Measurements from ENCODE around the gene NGEF.

GRCh38 chr2:232418519-232419275, 12.1 kb downstream of the ALPG start:
- PRO-cap: no peak

GRCh38 chr2:232549999-232550240, 437 bp downstream of the TIGD1 start:
- PRO-cap: no peak

GRCh38 chr2:232624191-232625159, 8.9 kb upstream of the EFHD1 start:
- PRO-cap: no peak

GRCh38 chr2:232698511-232698883, 1.4 kb downstream of the GIGYF2 start:
- PRO-cap: no peak

DNA sequence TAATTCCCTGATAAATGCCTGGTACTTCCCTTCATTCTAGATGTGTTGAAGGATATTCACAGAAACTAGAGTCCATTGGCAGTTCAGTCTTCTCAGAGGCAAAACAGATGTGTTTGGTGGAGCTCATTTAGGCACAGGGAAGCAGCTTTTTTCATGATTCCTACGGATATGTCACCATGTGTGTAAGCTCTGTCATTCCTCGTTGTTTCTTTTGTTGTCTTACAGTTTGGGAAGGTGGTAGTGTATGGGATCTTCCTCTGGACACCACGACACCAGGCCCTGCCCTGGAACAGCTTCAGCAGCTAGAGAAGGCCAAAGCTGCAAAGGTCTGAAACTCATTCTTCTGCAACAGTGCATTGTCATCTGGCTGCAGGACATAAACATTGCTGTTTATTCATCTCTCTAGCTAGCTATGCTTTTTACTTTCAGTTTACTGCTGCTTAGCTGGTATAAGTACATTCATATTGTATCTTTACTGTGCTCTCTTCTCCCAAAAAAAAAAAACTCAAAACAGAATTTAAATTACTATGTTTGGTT, 39.1 kb upstream of the KCNJ13 start:
- PRO-cap: no peak

DNA sequence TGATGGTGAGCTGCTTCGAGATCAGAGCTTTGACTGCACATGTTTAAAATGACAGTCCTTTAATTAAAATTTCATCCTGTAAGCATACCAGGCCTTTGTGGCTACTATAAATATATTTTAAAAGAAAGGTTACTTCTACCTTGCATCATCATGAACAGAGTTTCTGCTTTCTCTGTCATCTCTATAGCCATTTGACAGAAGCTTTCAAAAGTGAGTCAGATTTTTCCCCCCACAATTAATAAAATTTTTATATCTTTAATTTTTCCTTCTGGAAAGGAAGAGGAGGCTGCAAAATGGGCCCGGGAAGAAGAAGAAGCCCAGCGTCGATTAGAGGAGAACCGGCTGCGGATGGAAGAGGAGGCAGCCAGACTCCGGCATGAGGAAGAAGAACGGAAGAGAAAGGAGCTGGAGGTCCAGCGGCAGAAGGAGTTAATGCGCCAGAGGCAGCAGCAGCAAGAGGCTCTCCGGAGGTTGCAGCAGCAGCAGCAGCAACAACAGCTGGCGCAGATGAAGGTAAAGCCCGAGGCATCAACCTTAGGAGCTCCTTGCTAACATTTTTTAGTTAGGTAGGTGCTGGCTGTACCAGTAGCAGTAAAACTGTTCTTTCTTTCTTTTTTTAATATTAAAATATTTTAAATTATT, 37.4 kb upstream of the SNORC start:
- PRO-cap: no peak

GRCh38 chr2:233013029-233013465, at the start of gene NGEF:
NGEF (minus strand) TSS chr2:233013256.
- PRO-cap: no peak

DNA sequence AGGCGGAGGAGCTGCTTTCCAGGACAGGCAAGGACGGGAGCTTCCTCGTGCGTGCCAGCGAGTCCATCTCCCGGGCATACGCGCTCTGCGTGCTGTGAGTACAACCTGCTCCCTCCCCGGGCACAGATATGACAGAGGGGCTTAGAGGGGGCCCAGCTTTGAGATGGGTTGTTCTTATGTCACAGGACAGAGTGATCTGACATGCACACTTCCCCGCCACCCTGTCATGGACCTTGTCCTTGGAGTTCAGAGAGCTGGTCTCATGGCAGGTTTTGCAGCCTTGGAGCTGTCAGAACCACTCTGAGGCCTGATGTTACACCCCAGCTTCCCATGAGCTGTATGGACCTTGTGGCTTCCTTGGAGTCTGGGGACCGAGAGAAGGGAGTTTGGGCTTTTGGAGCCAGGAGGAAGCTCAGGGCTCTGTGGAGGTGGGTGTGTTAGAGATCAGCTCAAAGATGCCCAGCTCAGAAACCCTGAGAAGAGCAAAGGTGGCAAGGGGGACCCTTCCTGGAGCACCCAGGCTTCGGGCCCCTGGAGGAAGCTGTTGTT, 451 bp downstream of the INPP5D start:
- PRO-cap: no peak

DNA sequence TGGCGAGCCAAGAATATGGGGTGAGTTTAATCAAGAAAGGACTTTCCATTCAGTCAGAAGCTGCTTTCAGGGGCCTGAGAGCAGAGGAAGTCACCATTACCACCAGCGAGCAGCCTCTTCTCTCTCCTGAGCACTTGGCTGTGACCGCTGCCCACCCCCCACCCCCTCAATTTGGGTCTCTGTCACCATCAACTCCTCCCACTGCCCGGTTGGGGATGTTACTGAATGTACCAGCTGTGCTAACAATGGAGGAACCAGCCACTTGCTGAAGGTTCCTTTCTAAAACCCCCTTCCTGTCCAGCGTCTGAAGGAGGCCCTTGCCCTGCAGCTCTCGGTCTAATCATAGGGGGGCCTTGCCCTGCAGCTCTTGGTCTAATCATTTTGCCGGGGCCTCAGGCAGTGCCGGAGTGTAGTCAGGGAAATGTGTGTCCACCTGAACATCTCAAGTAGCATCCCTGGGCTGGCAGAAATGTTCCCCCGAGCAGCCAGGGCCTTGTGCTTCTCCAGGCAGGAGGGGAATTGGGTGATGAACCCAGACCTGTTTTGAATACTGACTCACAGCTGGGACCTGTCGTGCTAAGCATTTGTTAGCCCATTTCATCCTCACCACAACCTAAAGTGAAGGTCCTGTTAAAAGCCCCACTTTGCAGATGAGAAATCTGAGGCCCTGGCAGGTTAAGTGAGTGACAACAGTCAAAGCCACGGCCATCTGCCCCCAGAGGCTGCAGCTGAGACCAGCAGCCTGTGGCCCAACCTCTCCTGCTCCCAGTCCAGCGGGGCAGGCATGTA, 1.1 kb downstream of the INPP5D start:
- PRO-cap: no peak

- PRO-cap: no peak
Observed at GRCh38 chr2:233081369-233081808, 21.2 kb downstream of the INPP5D start.

DNA sequence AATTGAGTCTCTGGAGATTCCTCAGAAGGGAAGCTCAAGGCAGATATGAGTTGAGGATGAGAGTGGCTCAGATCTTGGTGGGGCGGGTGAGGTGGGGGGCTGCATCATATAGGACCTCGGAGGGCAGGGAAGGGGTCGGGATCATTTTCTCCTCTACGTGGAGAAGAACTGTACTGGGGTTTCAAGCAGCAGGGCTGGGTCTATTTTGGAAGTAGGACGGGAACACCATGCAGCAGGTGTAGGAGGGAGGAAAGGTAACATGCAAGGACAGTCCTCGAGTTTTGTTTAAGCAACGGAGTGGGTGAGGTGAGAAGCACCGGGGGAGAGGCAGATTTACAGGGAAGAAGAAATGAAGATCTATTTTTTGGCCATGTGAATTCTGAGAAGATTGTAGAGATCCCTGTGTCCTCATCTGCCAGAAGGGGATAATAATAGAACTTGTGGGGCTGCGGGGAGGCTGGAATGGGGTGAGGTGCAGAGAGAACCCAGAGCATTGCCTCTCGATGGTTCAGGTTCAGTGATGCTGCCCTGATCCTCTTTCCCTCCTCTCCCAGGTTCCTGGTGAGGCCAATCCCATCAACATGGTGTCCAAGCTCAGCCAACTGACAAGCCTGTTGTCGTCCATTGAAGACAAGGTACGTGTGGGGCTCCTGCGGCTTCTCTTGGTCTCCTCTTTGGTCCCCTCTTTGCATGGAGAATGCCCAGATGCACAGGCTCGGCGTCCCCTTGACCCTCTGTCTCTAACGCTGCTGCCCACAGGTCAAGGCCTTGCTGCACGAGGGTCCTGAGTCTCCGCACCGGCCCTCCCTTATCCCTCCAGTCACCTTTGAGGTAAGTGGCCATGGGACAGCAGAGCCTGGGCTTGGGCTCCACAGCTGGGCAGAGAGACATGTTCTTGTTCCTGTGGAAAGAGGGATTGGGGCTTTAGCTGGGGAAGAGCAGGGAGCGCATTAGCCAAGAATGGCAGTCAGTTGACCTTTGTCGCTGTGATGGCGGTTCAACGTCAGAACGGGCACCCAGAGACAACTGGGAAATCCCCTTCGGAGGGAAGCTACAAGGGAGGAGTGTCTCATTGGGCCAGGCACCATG, 85.8 kb downstream of the INPP5D start:
- PRO-cap: no peak

GRCh38 chr2:233161521-233161993, 89.9 kb upstream of the ATG16L1 start:
- PRO-cap: no peak

DNA sequence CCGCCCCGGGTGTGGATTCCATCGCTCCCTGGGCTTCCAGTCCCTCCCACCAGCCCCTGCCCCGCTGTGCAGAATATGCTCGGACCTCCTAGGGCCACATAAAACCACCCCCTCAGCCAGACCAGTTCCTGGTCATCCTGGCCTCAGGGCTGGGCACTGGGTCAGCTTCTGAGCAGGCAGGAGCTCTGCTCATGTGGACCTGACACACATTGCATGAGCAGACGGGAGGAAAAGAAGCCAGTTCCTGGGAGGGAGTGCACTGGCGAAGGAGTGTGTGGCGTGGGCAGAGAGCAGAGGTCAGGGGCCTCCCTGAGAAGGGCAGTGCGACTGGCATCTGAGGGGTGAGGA, 85.3 kb upstream of the ATG16L1 start:
- PRO-cap: no peak

- PRO-cap: no peak
Observed at GRCh38 chr2:233171579-233172293, 79.7 kb upstream of the ATG16L1 start.

DNA sequence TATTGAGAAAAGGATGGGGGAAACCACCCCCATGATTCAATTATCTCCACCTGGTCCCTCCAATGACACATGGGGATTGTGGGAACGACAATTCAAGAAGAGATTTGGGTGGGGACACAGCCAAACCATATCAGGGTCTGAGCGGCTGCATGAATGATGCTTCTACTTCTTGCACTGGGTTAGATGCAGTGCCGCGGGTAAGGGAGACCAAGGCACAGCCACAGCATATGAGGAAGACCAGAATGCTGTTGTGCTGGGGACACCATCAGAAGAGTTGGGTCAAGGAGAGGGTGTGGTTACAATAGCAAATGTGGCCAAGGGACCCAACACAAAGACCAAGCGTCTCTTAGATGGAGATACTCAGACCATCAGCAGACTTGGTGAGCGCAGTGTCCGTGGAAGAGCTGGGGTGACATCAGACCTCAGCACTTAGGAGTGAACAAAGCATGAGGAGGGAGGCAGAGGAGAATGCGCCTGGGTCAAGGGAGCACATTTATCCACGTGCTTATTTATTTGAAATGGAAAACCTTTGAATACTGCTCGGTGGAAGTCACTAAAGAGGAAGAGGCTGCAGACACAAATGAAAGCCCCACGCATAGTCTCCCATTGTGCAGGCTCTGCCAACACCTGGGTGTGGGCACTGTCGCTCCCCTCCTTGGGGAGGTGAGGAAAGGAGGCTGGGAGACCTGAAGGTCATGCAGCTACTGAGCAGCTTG, 60.0 kb upstream of the ATG16L1 start:
- PRO-cap: no peak

- PRO-cap: no peak
Observed at GRCh38 chr2:233204396-233205093, 46.9 kb upstream of the ATG16L1 start.

DNA sequence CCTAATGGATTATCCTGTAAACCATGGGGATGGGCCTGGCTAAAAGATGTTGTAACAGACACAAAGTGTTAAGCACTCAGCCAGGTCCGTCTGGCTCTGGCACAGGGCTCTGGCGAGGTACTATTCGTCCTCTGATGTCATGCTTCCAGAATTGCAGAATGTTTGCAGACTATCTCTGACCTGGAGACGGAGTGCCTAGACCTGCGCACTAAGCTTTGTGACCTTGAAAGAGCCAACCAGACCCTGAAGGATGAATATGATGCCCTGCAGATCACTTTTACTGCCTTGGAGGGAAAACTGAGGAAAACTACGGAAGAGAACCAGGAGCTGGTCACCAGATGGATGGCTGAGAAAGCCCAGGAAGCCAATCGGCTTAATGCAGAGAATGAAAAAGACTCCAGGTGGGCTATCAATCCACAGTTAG, 13.3 kb downstream of the ATG16L1 start:
- PRO-cap: no peak

DNA sequence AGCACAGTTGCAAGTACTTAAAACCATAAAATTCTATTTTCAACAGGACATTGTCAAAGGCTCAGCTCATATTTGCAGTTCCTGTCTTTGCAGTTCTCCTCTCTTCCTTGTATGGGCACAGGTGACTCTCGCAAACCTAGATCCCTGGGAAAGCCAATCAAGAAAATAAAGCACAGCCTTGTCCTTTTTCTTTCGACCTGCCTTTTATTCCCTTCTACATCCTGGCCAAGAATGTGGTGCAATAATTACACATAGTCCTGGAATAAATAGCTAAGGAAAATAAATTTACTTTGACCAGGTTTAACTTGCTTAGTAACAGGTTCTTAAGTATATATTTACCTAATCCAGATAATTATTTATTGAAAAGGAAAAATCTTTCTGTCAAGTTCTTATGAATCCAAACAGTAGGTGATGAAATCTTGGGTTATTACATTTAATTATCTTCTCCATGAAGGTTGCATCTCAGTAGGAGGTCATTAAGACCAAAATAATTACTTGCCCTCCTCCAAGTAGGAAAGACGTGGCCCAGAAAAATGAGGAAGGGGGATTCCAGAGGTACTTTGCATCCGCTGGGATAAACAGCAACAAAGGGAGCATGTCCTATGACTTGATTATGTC, 20.3 kb downstream of the ATG16L1 start:
- PRO-cap: no peak

- PRO-cap: no peak
Observed at GRCh38 chr2:233331520-233332177, 22.6 kb upstream of the DGKD start.

GRCh38 chr2:233428970-233429982, 75.0 kb downstream of the DGKD start:
- PRO-cap: no peak

Measured in peritoneum (tissue), 1 donor.